Cytotoxic T cell (primary cell): ENCODE measurements around the gene CPA1.

GRCh38 chr7:130008600-130009462 lies 42.3 kb downstream of the ZC3HC1 start:
- PRO-cap, 2 experiments: no peak in any of the 2 experiments

GRCh38 chr7:130009786-130010565 lies 41.2 kb downstream of the ZC3HC1 start:
- PRO-cap, 2 experiments: no peak in any of the 2 experiments

DNA sequence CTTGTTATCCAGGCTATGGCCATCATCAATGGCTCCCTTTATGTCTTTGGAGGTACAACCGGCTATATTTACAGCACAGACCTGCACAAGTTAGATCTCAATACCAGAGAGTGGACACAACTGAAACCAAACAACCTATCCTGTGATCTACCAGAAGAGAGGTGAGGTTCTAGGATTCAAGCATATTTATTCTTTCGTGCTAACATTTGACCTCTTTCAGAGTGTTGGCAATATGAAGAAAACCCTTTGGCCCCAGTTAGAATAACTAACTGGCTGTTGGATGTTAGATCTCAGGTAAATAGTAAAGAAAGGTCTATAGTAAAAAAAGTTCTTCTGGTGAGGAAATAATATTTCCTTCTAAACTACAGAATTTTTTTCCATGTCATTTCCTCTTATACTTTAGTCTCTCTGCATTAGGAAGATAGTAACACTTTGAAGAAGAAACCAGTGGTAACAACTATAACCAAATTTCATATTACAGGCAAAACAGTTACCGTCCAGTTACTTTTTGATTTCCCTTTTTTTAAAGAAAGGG lies 51.8 kb downstream of the KLHDC10 start:
- PRO-cap, 2 experiments: no peak in any of the 2 experiments

GRCh38 chr7:130135626-130136243 lies 65.4 kb downstream of the KLHDC10 start:
- PRO-cap, 2 experiments: no peak in any of the 2 experiments

DNA sequence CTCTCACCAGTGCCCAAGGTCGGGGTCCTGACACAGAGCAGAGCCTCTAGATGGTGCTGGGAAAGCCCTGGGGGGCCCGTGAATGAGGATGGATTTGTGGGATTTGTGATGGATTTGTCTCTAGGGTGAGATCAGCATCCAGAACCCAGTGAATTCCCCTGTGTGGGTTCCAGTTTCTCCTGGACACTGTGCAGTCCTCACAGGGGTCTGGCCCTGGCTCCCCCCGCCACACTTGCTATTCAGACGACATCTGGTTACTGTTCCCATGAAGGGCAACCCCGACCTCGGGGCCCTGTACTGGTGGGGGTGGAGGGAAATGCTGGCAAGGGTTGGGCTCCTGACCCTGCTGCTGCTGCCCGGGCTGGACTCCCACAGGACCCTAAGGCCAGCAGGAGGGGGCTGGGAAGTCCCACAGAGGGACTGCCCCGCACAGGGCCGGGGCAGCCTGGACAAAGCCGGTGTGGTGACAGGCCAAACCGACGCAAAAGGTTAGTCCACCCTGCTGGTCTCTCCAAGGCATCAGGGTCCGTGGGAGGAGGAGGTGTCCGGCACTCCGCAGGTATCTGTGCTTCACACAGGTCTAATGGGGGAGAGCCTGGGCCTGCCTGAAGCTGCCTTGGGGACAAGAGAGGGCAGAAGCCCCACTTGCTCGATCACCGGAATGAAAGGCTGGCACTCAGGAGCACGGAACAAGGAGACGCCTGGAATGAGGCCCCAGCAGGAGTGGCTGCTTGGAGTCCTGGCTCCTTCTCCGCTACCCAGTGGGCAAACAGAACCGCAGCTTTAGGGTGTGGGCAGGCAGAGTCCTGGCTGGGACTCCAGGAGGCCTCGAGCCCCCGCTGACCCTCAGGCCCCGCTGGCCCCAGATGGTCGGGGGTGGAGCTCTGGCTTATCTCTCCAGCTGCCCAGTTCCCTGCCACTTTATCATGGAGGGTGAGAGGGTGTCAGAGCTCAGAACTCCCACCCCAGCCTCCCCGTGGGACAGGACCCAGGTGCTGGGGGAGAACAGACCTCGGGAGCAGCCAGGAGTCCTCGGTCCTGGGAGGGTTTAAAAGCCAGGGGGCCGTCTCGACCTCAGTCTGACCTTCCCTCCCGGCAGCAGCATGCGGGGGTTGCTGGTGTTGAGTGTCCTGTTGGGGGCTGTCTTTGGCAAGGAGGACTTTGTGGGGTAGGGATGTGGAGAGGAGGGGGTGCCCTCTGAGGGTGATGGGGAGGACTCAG lies at the start of gene CPA1:
Gene CPA1, plus strand, starts transcription at position 1,077 of the 1,221 bp plus-strand sequence.
- PRO-cap, 2 experiments: no peak in any of the 2 experiments

- PRO-cap, 2 experiments: no peak in any of the 2 experiments
Observed at GRCh38 chr7:130488829-130489705, 2.8 kb upstream of the MEST start.

DNA sequence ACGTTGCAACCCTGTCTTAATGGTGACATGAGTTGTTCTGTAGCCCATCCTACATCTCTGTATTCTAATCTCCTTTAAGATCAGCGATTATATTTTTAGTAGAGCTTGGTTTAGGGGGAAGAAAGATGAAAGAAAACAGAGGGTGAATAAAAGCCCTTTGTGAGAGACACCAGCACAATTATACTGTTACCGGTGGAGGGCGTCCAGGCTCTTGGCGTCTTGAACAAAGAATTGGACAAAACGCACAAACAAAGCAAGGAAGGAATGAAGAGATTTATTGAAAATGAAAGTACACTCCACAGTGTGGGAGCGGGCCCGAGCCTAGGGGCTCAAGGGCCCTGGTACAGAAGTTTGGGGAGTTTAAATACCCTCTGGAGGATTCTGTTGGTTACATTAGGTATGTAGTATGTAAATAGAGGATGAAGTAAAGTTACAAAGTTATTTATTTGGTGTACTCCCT lies 60.3 kb upstream of the KLF14 start:
- PRO-cap, 2 experiments: no peak in any of the 2 experiments

GRCh38 chr7:130875020-130875708 lies 141.2 kb upstream of the KLF14 start:
- PRO-cap, 2 experiments: no peak in any of the 2 experiments

DNA sequence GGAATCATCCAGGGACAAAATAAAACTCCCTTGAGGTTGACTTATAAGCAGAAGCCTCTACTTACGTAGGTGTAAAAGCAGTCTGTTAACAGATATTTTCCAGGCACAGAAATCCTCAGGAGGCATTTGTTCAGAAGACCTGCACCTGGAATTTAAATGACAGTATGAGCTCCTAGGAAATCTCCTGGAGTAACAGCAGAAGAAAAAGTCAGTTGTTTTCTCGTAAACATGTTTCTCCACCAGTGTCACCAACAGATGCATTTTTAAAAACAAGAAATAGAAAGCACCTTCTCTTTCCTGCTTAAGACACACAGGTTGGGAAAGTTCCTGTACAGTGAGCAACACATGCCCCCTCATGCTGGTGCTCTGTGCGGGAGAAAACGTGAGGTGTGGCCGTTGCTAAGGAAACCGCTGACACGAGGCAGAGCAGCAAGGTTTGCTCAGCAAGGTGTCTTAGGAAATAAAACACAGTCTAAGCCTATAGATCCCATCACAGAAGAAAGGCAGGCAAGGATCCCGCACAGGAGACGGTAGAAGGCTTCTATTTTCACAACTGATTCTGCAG lies 150.3 kb upstream of the KLF14 start:
- PRO-cap, 2 experiments: no peak in any of the 2 experiments

- PRO-cap, 2 experiments: no peak in any of the 2 experiments
Observed at GRCh38 chr7:130886448-130886818, 152.4 kb upstream of the KLF14 start.

- PRO-cap, 2 experiments: peak in 1 of 2 experiments; most common minus-strand start chr7:130930359 (in 1)
Observed at GRCh38 chr7:130930069-130930765, 196.2 kb upstream of the KLF14 start.

GRCh38 chr7:130937651-130938084 lies 203.7 kb upstream of the KLF14 start:
- PRO-cap, 2 experiments: no peak in any of the 2 experiments

DNA sequence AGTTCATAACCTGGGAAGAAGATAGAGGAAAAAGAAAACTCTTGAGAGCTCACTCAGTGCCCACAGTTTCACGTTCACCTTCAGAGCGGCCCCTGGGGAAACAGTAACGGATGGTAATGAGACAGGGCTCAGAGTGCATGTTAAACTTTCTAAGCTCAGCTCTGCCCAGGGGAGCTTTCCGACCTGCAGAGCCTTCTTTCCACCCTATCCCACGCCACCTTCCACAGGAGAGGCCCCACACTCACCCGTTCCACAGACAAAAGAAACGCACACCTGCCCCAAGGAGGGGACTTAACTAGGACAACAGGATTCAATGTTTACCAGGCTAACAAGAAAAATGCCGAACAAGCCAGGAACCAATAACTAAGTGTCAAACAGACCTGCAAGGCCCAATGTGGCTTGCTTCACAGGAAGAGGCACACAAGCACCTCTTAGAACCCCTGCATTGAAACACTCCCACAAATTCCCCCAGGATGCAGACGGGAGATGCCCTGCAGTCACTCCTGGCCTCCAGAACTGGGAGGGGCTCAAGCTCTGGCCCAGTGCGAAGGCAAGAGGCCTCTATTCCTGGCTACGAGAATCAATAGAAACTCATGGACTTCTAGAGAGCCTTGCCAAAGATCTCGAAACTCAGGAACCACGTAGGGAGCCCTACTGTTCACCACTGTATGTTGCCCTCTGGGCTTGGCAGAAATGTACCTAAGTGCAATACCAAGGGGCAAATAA lies 260.2 kb upstream of the KLF14 start:
- PRO-cap, 2 experiments: no peak in any of the 2 experiments

- PRO-cap, 2 experiments: peak in 2 of 2 experiments; most common minus-strand start chr7:131045002 (in 2)
Observed at GRCh38 chr7:131044861-131045104, 282.9 kb upstream of the MKLN1 start.

GRCh38 chr7:131046633-131047425 lies 280.8 kb upstream of the MKLN1 start:
- PRO-cap, 2 experiments: no peak in any of the 2 experiments

GRCh38 chr7:131069069-131069682 lies 258.5 kb upstream of the MKLN1 start:
- PRO-cap, 2 experiments: peak in 1 of 2 experiments; most common minus-strand start chr7:131069231 (in 1)

GRCh38 chr7:131080392-131081591 lies 246.9 kb upstream of the MKLN1 start:
- PRO-cap, 2 experiments: no peak in any of the 2 experiments

- PRO-cap, 2 experiments: peak in 2 of 2 experiments; most common minus-strand start chr7:131105233 (in 2)
Observed at GRCh38 chr7:131105109-131105475, 222.6 kb upstream of the MKLN1 start.

- PRO-cap, 2 experiments: peak in 1 of 2 experiments; most common plus-strand start chr7:131188949 (in 1); most common minus-strand start chr7:131188687 (in 1)
Observed at GRCh38 chr7:131188276-131189185, 139.1 kb upstream of the MKLN1 start.

DNA sequence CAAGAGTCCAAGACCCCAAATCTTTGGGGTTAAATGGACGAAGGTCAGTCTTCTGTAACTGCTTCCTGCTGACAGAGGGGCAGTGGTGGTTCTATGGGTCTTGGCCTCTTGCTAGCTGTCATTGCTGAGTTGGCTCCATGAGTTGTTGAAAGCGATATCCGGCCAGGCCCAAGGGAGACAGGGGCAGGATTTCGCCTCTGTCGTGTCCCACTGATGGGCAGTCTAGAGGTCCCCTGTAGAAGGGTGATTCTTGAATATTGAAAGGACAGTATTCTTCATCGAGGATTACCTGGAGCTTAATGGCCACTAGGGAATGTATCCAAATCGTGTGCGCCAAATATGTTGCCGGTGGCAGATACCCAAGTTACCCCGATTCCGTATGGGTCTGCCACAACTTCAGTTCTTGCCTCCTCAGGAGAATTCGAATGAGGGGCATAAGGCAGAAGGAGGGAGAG lies 28.8 kb downstream of the MKLN1 start:
- PRO-cap, 2 experiments: no peak in any of the 2 experiments